Karpas-422 (cell line): ENCODE measurements around the genes MFSD9, MRPS9, C2orf49 and SULT1C4.

- PRO-cap: no peak
- RAMPAGE, long total RNA: no peak
Measured at GRCh38 chr2:102358447-102358975, 2.9 kb downstream of the IL18R1 start.

GRCh38 chr2:102736064-102737200 lies at the start of gene MFSD9:
TSS of gene MFSD9 (minus strand) at chr2:102736888.
- PRO-cap: bidirectional peak, plus-strand start at chr2:102736911, minus-strand start at chr2:102736878
- RAMPAGE, long total RNA: start-site peak on the plus strand at chr2:102736908-102736932, 34 and 24 reads in 2 replicates

- PRO-cap: no peak
- RAMPAGE, long total RNA: no peak
Measured at GRCh38 chr2:102762151-102762435, 262 bp downstream of the TMEM182 start.

- PRO-cap: no peak
- RAMPAGE, long total RNA: no peak
Measured at GRCh38 chr2:102803848-102804059, 41.9 kb downstream of the TMEM182 start.

DNA sequence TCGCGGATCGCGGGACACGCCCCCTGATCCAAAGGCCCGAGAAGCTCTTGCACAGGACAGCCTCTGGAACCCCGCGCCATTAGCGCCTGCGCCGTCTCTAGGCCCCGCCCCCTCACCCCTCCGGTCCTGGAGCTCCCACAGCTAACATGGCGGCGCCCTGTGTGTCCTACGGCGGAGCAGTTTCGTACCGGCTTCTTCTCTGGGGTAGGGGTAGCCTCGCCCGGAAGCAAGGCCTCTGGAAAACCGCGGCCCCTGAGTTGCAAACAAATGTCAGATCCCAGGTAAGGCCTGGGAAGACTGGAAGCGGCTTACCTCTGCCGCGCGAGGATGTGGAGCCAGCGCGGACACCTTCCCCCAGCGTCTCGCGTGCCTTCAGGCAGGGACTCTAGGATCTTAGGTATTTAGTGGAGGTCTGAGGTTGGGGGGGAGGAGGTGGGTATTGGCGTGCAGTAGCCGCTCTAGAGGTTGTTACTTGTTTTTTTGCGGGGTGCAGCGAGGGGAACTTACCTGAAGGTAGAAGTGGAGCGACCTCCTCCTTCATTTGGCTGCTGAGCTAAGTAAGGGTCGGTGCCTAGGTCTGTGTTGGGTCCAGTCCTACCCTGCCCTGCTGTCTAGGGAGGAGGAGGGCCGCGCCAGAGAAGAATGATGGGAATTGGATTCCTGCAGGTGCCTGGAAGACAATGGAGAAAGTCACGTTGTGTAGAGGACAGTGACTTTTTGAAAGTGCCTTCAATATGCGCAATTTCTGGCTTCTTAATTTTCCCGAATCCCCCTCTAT lies at the start of gene MRPS9:
TSS of gene MRPS9 (plus strand) at position 123 of the 778 bp plus-strand sequence.
- PRO-cap: bidirectional peak, plus-strand start at position 123 of the sequence, minus-strand start outside the sequence
- RAMPAGE, long total RNA: no peak

- PRO-cap: no peak
- RAMPAGE, long total RNA: no peak
Measured at GRCh38 chr2:105144261-105144782, 97.2 kb upstream of the GPR45 start.

- PRO-cap: bidirectional peak, plus-strand start at chr2:105337588, minus-strand start at chr2:105337451
- RAMPAGE, long total RNA: start-site peak on the plus strand at chr2:105337556-105337610, 366 and 575 reads in 2 replicates
Measured at GRCh38 chr2:105336945-105337900, at the start of gene C2orf49. TSS of gene C2orf49 (plus strand) at chr2:105337540.

- PRO-cap: no peak
- RAMPAGE, long total RNA: no peak
Measured at GRCh38 chr2:105366822-105367407, 29.6 kb downstream of the C2orf49 start.

DNA sequence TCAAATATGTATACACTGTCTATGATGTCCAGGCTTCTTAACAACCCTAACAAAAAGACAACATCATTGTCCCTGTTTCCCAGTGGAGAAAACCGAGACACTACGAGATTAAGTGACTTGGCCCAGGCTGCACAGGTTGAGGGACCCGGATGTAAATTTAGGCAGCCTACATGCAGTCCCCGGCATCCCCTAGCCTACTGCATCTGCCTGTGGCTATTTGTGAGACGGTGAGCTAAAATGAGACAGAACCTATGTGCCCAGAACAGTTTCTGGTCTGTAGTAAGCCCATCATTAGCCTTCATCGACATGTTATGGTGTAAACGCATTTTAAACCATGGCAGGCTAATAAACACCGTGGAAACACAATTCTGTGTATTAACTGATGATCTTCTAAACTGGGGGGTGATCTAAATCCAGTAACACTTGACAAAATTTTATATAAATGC lies 1.5 kb downstream of the FHL2 start:
- PRO-cap: no peak
- RAMPAGE, long total RNA: no peak

GRCh38 chr2:105495929-105496823 lies 97.3 kb upstream of the FHL2 start:
- PRO-cap: no peak
- RAMPAGE, long total RNA: no peak

GRCh38 chr2:105747384-105747873 lies 2.7 kb downstream of the NCK2 start:
- PRO-cap: no peak
- RAMPAGE, long total RNA: no peak

GRCh38 chr2:105753477-105754642 lies 9.1 kb downstream of the NCK2 start:
- PRO-cap: no peak
- RAMPAGE, long total RNA: no peak

DNA sequence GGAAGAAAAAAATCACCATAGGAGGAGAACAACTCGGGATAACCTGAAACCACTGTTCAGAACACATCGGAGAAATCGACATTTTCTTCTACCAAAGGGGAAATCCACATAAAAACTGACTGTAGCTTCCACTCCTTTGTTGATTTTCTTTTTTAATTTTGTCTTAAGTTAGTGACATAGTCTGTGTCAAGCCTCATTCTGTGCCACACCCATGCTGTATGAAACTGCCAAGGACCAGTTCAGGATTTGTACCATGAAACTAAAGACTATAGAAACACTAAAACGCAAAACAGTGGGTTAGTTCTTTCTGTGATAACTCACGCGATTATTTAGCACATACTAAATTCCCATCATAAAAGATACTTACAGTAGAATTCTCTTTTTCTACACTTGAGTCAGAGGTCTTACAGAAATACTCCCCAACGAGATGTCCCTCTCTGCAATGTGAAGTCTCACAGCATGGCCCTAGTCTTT lies 54.5 kb downstream of the UXS1 start:
- PRO-cap: no peak
- RAMPAGE, long total RNA: no peak

DNA sequence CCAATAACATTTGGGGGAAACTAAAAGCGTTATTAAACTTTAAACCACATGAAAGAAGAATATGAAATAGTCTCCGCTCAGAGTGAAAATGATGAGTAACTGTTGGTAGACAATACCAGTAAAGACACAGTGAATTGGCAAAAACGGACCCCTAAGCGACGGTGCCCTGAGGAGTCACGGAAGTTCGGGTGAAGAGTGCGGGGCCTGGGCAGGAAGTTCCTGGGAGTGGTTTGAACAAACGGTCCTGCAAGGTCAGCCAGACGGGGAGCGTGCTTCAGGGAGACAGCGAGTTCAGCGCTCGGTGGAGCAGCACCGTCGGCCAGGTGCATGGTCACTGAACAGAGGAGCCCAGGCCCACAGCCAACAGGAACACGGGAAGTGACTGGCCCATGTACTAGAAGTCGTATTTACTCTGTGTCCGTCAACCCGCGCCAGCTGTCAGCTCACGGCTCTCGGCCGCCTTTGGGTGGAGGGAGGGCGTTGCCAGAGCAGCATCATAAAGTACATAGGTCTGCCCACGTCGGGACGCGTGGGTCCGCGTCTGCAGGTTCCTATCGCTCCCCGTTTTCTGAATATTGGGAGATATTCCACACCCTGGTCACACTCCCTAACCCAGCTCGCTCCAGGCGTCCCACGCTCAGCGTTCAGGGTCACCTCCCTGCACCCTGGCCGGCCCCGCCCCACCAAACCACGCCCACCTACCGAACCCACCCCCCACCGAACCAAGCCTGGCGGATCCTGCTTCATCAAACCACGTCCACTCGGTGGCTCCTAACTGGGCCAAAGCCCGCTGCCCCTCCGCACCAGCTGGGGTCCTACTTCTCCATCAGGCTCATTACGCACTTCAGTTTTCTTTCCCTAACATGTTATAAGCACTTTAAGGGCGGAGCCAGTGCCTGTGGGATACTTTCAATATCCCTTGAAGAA lies 75.7 kb upstream of the UXS1 start:
- PRO-cap: no peak
- RAMPAGE, long total RNA: no peak

DNA sequence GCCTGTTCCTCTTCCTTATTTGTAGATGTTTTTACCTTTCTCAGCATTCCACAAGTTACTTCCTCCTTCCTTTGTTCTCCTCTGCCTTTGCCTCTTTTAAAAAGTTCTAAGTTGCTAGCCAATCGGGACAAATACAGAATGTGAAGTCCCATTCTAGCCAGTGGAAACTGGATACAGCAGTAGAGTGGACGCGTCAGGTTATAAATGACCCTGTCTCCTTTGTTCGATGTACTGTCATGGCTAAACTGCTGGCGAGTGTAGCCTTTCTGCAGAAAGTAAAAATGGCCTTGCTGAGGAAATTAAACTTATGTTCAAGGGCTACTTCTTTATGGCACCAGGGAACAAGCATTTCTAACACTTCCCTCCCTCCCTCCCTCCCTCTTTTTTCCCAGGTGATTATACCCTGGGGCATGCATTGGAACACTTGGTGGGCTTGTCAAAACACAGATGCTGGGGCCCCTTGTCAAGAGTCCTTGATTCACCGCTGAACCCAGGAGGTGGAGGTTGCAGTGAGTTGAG lies 72.9 kb downstream of the CD8B2 start:
- PRO-cap: no peak
- RAMPAGE, long total RNA: no peak

- PRO-cap: no peak
- RAMPAGE, long total RNA: no peak
Measured at GRCh38 chr2:106582480-106582923, 95.3 kb downstream of the CD8B2 start.

DNA sequence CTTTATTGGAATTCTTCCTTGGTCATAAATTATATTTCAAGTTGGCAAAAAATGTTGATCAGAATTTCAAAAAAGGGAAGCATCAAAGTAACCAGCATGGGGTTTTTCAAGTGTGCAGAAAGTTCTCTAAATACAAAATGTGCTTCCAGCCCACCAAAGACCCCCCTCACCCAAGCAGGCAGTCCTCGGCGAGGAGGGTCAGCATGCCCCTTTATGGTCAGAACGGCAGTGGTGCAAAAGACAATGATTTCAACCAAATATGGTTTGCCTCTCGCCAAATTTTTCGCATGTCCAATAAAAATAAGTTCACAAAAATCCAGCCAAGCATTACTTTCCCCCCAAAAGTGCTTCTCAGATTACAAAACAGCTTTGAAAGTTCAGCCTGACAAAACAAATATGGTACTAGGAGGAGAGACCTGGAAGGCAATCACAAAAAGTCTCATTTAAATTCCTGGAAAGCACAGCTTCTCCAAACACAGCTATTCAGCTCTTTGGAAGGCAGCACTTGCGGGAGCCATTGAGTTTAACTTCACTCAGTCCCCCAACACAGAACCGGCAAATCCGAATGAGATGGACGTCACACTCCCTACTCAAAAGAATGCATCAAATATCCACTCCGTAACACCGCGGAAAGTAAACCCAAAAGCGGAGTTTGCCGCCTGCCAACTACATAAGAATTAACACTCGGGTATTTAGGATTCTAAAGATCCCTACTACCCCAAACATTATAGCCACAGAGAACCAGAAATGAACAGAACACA lies 782 bp downstream of the ST6GAL2 start:
- PRO-cap: no peak
- RAMPAGE, long total RNA: no peak

DNA sequence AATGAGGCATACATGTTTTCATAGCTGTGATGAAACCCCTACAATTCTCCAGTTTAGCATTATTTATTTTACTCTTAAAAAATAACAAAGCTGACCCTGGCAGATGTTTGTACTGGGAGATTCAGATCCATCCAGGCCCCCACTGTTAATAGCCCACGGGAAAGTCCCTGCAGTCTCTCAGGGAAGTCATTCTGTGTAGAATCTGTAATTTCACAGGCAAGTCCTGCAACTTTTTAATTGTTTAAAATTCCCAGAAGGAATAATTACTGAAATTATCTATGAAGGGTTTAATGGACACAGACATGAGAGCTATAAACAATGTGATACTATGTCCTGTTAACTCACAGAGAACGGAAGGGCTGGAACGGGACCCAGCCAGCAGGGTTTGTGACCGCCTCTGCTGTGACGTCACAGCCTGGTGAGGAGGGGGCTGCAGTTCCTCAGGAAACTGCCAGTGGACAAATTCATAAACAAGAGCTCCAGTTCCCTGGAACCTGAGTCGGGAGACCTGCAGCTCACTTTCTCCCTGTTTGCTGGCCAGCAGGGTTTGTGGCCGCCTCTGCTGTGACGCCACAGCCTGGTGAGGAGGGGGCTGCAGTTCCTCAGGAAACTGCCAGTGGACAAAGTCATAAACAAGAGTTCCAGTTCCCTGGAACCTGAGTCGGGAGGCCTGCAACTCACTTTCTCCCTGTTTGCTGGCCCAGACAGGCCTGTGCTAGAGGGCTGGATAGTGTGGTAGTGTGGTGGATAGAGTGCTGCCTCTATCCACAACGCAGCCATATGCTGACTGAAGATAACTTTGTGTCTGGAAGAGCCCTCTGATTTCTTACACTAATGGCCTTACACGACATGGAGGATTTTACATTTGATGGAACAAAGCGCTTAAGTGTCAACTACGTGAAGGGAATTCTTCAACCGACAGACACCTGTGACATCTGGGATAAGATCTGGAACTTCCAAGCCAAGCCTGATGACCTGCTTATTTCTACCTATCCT lies at the start of gene SULT1C4:
TSS of gene SULT1C4 (plus strand) at position 451 of the 996 bp plus-strand sequence.
- PRO-cap: no peak
- RAMPAGE, long total RNA: no peak

GRCh38 chr2:108448238-108448951 lies 611 bp upstream of the GCC2 start:
- PRO-cap: no peak
- RAMPAGE, long total RNA: no peak

DNA sequence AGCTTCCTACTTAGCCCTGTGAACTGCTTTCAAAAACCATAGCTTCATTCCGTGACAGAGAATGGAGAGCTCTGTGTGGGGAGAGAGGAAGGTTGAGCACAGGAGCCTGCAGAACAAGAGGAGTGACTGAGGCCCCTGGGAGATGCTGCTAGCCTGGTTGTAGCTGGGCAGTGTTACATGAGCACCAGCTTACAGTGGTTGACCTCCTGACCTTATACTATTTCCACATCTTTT lies 82.6 kb upstream of the RANBP2 start:
- PRO-cap: no peak
- RAMPAGE, long total RNA: no peak